Endothelial cell of umbilical vein (primary cell): ENCODE results near the gene TGFB3.

DNA sequence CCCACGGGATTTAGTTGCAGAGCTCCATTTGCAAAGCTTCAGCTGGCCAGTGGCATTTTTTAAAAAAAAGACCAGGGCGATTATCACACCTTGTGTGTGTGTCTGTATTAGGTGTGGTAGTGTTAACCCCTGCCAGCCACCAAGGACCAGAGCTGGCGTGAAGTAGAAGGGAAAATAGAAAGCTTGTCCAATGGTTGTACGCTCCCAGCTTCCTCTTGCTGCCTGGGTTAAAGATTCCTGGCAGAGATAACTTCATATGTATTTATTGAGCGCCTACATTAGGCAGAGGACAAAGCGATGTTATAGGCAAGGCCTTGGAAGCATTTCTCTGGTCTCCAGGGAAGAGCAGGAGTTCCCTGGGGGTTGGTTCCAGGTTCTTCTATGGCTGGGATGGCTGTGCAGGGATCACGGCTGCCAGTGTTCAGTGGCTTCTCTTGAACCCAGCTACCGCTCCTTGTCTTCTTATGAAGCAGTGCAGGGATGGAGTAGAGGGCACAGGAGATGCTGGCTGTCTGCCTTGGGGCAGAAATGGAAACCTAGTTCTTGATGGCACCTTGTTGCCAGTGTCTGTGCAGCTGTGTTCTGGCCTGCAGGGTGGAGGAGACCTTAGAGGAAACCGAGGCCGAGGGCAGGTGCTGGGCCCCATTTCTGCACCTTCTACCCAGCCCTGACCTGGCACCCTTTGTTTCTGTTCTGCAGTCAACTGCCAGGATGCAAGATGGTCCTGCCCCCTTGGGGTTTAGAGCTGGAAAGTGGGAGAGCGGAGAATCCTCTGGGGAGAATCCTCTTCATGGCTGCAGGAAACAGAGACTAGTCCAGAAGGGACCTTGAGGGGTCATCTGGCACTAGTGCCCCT is 3.4 kb downstream of the JDP2 start:
- PRO-cap: no peak
CAGE:
- cytosol, long polyA minus RNA: no peak
- cytosol, long polyA plus RNA: no peak
- long polyA plus RNA: no peak
- nucleus, long polyA minus RNA: no peak
- nucleus, long polyA plus RNA: no peak

DNA sequence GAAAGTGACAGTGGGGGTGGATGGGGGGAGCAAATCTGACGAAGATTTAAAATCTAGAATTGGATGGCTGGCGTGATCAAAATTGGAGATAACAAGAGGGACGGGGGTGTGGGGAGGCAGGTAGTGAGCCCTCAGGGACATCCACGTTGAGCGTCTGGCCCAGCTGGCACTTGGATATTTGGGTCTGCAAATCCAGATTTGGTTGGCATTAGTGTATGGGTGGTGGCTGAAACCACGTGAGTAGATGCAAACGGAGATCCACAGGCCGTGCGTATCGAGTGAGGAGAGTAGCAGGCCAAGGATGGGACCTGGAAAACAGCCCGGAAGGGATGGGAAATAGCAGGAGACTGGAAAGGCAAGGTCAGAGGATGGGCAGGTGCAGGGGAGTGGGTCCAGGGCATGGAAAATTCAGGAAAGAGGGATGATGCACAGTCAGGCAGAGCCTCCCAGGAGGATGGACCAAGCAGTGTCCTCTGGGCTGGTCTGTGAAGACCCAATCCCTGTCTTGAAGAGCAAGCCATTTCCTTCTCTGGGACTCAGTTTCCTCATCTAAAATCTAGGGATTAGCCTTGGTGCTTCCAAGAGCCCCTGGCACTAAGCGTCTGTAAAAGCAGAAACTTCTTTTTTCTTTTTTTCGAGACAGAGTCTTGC is 23.6 kb downstream of the JDP2 start:
- PRO-cap: no peak
CAGE:
- cytosol, long polyA minus RNA: no peak
- cytosol, long polyA plus RNA: no peak
- long polyA plus RNA: no peak
- nucleus, long polyA minus RNA: no peak
- nucleus, long polyA plus RNA: no peak

GRCh38 chr14:75479060-75479433 is 43.2 kb upstream of the BATF start:
- PRO-cap: no peak
CAGE:
- cytosol, long polyA minus RNA: no peak
- cytosol, long polyA plus RNA: no peak
- long polyA plus RNA: no peak
- nucleus, long polyA minus RNA: no peak
- nucleus, long polyA plus RNA: no peak

GRCh38 chr14:75522943-75523469 is 737 bp downstream of the BATF start:
- PRO-cap: no peak
CAGE:
- cytosol, long polyA minus RNA: no peak
- cytosol, long polyA plus RNA: no peak
- long polyA plus RNA: no peak
- nucleus, long polyA minus RNA: no peak
- nucleus, long polyA plus RNA: no peak

GRCh38 chr14:75619595-75619905 is 41.1 kb downstream of the ERG28 start:
- PRO-cap: no peak
CAGE:
- cytosol, long polyA minus RNA: no peak
- cytosol, long polyA plus RNA: no peak
- long polyA plus RNA: no peak
- nucleus, long polyA minus RNA: no peak
- nucleus, long polyA plus RNA: no peak

GRCh38 chr14:75981400-75981802 is 394 bp downstream of the TGFB3 start:
- PRO-cap: no peak
CAGE:
- cytosol, long polyA minus RNA: no peak
- cytosol, long polyA plus RNA: no peak
- long polyA plus RNA: no peak
- nucleus, long polyA minus RNA: no peak
- nucleus, long polyA plus RNA: no peak

- PRO-cap: no peak
CAGE:
- cytosol, long polyA minus RNA: no peak
- cytosol, long polyA plus RNA: no peak
- long polyA plus RNA: start-site peak on the minus strand at chr14:75981897-75982046, 46 and 30 reads in 2 replicates
- nucleus, long polyA minus RNA: start-site peak on the minus strand at chr14:75981908-75982030, 36 reads
- nucleus, long polyA plus RNA: no peak
These were observed at the start of gene TGFB3 for GRCh38 chr14:75981803-75982223. TGFB3 (minus strand) TSS chr14:75981995.

DNA sequence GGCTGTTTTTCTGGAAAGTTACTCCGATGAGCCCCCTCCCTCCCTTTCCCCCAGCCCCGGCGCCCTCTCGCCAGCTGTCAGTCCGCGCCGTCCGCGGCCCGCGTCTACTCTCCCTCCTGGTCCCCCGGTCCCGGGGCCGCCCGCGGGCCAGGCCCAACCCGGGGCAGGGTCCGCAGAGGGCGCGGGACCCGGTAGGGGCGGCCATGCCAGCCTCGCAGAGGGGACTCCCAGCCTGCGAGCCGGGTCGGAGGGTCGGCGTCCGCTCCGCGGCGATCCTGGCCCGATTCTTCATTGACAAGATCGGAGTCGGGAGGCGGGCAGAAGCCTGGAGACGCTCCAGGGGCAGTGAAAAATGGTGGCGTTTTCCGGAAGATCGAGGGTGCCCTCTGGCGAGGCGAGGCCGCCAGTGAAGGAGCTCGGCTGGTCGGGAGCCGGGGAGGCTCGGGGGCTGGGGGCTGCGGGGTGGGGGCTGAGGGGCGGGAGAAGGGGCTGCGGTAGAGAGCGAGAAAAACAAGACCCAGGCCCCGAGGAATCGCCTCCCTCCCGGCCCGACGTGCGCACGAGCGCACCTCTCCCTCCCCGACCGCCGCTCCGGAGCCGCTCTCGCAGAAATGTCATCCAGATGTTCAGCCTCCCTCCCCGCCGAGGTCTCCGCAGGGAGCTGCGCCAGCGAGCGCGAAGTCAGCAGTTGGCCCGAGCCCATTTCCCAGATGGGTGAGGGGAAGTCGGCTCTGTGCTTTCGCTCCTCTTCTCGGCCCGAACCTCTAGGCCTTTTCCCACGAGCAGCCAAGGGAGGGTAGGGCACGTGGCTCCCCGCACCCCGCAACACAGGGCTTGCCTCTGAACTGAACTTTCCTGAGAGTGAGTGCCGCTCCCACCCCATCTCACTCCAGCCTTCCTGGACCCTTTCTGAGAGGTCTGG is 690 bp upstream of the TGFB3 start:
- PRO-cap: bidirectional peak, plus-strand start at position 80 of the sequence, minus-strand start at position 106 of the sequence; bidirectional peak, plus-strand start at position 291 of the sequence, minus-strand start at position 293 of the sequence; bidirectional peak, plus-strand start at position 479 of the sequence, minus-strand start at position 347 of the sequence; unidirectional peak, minus-strand start at position 585 of the sequence; unidirectional peak, minus-strand start at position 768 of the sequence
CAGE:
- cytosol, long polyA minus RNA: no peak
- cytosol, long polyA plus RNA: no peak
- long polyA plus RNA: no peak
- nucleus, long polyA minus RNA: start-site peak on the minus strand centred at position 332 of the sequence, 81 bp wide, 14 reads
- nucleus, long polyA plus RNA: no peak

DNA sequence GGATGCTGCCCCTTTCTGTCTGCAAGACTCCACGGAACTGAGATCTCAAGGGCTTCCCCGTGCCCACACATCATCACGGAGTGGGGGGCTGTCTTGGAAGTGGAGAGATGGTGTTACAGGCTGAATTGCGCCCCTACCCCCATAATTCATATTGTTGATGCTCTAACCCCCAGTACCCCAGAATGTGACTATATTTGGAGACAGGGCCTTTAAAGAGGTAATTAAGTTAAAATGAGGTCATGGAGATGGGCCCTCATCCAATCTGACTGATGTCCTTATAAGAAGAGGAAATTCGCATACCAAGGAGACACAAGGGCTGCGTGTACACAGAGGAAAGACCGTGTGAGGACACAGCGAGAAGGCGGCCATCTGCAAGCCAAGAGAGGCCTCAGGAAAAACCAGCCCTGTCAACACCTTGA is 50.4 kb upstream of the GPATCH2L start:
- PRO-cap: no peak
CAGE:
- cytosol, long polyA minus RNA: no peak
- cytosol, long polyA plus RNA: no peak
- long polyA plus RNA: no peak
- nucleus, long polyA minus RNA: no peak
- nucleus, long polyA plus RNA: no peak

DNA sequence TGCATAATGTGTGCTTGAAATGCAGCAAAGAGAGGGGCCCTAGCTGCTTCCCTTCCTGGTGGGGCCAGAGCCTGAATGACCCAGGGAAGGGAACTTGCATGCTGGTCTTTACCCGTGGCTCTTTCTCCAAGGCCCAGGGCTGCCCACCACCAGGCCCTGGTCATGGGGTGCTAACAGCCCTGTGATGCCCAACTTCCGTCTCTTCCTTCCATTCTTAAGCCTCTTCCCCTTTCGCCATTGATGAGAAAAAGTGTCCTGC is 49.9 kb upstream of the GPATCH2L start:
- PRO-cap: no peak
CAGE:
- cytosol, long polyA minus RNA: no peak
- cytosol, long polyA plus RNA: no peak
- long polyA plus RNA: no peak
- nucleus, long polyA minus RNA: no peak
- nucleus, long polyA plus RNA: no peak

GRCh38 chr14:76515561-76515942 is 139.6 kb downstream of the ESRRB start:
- PRO-cap: no peak
CAGE:
- cytosol, long polyA minus RNA: no peak
- cytosol, long polyA plus RNA: no peak
- long polyA plus RNA: no peak
- nucleus, long polyA minus RNA: no peak
- nucleus, long polyA plus RNA: no peak

DNA sequence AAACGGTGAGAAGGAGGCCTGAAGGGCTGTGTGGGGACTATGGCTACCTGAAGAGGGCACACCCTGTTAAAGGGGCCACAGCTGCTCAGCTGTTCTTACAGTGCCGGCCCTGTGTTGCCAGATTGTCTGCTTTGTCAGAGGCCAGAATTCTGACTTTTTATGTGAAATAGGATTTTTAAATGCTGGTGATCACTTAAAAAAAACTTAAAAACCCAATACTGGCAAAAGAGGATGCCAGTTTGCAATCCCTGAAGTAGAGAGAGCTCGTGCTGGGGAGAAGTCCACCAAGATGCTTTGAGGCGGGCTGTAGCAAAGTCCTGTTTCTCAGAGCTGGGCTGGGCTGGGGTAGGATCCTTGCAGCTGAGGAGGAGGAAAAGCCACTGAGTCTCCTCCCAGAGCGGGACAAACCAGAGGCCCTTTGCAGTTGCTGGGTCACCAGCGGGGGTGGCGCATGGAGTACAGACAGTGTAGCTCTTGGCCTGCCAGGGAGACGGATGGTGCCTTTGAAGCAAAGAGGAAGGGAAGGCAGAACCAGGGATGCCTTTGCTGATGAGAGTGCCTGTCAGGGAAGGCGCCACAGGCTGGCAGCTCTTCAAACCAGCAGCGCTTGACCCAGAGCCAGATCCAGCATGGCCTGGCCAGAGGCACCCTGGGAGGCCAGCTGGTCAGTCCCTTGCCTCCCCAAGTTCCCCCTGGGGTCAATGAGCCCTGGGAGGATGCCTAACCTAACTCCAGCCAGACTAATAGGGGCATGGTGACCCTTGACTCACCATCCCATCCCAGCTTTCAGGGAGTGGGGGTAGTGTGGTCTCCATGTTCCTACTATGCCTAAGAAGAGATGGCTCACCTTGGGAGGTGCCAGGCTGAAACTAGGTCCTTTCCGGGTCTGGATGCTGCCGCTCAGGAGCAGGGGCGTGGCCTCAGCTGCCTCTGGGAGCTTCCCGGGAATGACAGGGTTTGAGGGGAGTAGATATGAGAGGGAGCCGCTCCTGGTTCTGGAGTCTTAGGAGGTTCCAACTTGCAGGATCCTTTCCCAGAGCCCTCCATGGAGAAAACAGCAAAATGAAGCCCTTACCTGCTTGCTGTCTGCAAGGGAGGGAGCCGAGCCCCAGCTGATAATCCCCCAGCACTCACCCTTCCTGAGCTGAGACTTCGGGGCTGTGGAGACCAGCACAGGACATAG is 19.7 kb downstream of the VASH1 start:
- PRO-cap: no peak
CAGE:
- cytosol, long polyA minus RNA: no peak
- cytosol, long polyA plus RNA: no peak
- long polyA plus RNA: no peak
- nucleus, long polyA minus RNA: no peak
- nucleus, long polyA plus RNA: no peak

GRCh38 chr14:76834107-76834687 is 8.0 kb downstream of the LRRC74A start:
- PRO-cap: no peak
CAGE:
- cytosol, long polyA minus RNA: no peak
- cytosol, long polyA plus RNA: no peak
- long polyA plus RNA: no peak
- nucleus, long polyA minus RNA: no peak
- nucleus, long polyA plus RNA: no peak

DNA sequence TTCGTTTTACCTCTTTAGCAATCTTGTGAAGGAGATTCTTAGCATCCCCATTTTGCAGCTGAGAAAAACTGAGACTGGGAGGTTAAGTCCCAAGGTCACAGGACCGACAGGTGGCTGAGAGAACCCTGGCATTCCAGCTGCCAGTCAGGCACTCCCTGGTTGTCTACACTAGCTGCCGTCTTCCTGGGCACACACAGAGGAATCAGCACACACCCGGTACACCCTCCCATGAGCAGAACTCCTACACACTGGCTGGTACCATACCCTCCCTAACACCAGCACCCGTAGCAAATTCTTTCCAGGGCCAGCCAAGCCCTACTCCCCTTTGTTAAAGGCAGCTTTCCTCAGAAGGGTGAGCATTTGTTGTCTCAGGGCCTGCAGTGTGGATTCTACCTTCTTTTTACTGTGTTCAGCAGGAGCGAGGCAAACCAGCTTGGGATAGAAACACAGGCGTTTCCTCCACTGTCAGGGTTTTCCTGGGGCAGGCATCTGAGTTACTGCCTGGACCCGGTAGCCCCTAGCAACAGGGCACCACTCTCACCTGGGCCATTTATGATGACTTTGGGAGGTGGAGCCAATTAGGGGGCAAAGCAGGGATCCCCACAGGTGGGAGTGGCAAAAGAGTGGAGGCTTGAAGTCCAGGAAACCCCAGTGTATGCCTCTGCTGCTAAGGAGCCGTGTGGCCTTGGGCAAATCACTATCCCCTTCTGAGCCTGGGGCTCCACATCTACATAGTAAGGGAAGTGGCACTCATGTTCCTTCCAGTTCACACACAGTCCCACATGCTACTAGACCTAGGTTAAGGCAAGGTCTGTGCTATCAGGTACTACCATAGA is 70.1 kb downstream of the IRF2BPL start:
- PRO-cap: no peak
CAGE:
- cytosol, long polyA minus RNA: no peak
- cytosol, long polyA plus RNA: no peak
- long polyA plus RNA: no peak
- nucleus, long polyA minus RNA: no peak
- nucleus, long polyA plus RNA: no peak

GRCh38 chr14:76968615-76969159 is 59.8 kb downstream of the IRF2BPL start:
- PRO-cap: no peak
CAGE:
- cytosol, long polyA minus RNA: no peak
- cytosol, long polyA plus RNA: no peak
- long polyA plus RNA: no peak
- nucleus, long polyA minus RNA: no peak
- nucleus, long polyA plus RNA: no peak

GRCh38 chr14:76976127-76976815 is 52.2 kb downstream of the IRF2BPL start:
- PRO-cap: no peak
CAGE:
- cytosol, long polyA minus RNA: no peak
- cytosol, long polyA plus RNA: no peak
- long polyA plus RNA: no peak
- nucleus, long polyA minus RNA: no peak
- nucleus, long polyA plus RNA: no peak

GRCh38 chr14:76998949-76999470 is 29.5 kb downstream of the IRF2BPL start:
- PRO-cap: no peak
CAGE:
- cytosol, long polyA minus RNA: no peak
- cytosol, long polyA plus RNA: no peak
- long polyA plus RNA: no peak
- nucleus, long polyA minus RNA: no peak
- nucleus, long polyA plus RNA: no peak

DNA sequence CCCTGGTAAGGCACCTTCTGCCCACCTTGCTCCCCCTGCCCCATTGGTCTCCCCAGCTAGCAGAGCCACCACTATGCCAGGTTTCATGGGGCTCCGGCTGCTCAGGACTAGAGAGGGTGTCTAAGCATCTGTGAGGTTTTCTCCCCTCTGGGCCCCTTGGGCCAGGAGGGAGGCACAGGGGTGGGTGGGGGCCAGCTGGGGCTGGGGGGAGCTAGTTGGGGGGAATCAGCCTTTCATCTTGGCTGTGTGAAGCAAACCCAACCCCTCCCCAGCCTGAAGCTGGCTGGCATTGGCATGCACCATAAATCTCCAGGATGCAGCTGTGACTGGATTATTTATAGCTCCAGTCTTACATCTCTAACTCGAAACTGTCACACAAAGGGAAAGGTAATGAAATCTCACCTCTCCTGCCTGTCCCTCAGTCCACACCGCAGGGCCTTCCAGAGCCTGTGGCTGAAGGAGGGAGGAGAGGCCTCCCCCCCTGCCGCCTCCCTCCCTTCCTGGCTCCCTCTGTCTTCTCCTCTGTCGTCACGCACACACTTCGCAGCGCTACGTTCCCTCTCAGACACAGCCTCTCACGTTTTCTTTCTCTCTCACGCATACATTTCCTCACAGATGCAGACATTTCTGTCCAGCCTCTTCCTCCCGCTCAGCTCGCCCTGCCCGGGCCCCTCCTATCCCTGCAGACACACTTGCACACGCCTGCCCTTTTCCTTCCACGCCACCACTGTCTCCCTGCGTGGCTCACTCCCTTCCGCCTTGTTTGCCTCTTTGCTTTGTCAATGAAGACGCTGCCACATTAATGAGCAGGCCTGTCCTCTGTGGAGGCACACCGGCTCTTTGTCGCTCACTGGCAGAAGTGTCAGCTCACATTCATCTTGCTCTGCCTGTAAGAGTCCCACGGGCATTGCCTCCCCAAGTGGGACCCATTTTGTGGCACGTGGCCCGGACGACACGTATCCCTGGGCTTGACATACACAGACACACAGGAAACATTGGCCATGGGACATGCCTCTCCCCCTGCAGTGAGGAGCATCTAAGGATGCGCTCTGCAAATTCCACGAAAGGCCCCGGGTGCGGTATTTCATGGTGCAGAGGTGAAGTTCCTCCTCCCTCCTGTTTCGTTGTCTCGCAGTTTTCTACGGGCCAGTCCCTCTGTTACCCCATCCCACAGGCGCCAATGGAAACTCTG is 28.0 kb downstream of the IRF2BPL start:
- PRO-cap: bidirectional peak, plus-strand start at position 421 of the sequence, minus-strand start at position 451 of the sequence
CAGE:
- cytosol, long polyA minus RNA: no peak
- cytosol, long polyA plus RNA: no peak
- long polyA plus RNA: no peak
- nucleus, long polyA minus RNA: no peak
- nucleus, long polyA plus RNA: no peak

GRCh38 chr14:77051128-77051688 is 22.7 kb upstream of the IRF2BPL start:
- PRO-cap: no peak
CAGE:
- cytosol, long polyA minus RNA: no peak
- cytosol, long polyA plus RNA: no peak
- long polyA plus RNA: no peak
- nucleus, long polyA minus RNA: no peak
- nucleus, long polyA plus RNA: no peak

GRCh38 chr14:77110888-77111642 is 13.0 kb downstream of the CIPC start:
- PRO-cap: bidirectional peak, plus-strand start at chr14:77111352, minus-strand start at chr14:77111187
CAGE:
- cytosol, long polyA minus RNA: no peak
- cytosol, long polyA plus RNA: no peak
- long polyA plus RNA: no peak
- nucleus, long polyA minus RNA: no peak
- nucleus, long polyA plus RNA: no peak